M059J (cell line): ENCODE results near the gene PRPF6.

GRCh38 chr20:63863321-63863744 is 1.7 kb upstream of the TPD52L2 start:
- RAMPAGE, long total RNA: no peak

DNA sequence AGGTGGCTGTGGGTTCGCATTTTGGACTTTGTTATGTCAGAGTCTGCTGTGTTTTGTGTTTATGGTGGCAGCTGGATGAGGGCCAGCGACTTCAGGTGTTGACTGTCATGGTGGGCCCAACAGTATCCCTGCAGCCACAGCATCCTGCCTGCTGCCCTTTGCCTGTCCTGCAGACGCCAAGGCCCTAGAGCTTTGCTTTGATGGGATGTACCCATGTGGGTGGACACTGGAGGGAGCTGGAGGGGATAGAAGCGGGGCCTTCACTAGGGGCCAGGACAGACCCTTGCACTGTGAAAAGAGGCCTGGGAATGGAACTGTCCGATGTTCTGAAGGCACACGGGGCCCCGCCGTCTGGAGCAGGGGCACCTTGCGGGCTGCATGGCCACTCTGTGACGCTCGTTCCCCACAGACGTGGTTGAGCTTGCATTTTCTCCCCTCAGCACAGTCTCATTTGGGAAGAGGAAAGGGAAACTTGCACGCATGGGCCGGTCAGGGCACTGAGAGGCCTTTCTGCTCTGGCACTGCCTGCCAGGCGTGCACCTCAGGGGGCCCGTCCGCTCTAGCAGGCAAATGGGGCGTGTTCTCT is 13.1 kb upstream of the DNAJC5 start:
- RAMPAGE, long total RNA: no peak

DNA sequence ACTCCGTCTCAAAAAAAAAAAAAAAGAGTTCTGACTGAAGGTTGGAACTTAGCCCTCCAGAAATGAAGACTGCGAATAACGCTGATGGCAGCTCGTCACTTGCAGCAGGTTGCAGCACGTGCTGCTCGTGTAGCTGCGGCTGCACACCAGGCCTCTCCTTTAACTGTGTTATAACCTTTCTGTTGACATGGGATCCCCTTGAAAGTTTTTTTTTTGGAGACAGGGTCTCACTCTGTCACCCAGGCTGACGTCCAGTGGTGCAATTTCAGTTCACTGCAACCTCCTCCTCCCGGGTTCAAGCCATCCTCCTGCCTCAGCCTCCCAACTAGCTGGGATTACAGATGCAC is 26.6 kb downstream of the DNAJC5 start:
- RAMPAGE, long total RNA: no peak

- RAMPAGE, long total RNA: no peak
These were observed 30.0 kb downstream of the UCKL1 start for GRCh38 chr20:63926085-63926700.

- RAMPAGE, long total RNA: no peak
These were observed 11.8 kb downstream of the UCKL1 start for GRCh38 chr20:63944368-63944936.

DNA sequence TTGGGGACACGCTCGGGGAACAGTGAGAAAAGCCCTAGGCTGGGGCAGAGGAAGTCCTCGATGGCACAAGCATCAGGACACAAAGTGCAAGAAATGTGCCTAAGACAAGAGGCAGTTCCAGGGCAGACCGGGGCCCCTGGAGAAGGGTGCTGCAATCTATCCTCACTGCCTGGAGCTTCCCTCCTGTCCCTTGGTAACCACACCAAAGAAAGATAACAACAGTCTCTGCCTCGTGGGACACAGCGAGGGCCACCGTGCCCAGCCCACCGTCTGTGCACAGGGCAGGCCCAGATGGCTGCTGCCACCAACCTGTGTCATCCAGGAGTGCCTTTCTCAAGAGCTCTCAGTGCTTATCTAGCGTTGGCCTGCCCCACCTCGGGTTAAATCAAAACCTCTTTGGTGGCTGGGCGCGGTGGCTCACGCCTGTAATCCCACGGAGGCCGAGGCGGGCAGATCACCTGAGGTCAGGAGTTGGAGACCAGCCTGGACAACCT is 1.6 kb downstream of the UCKL1 start:
- RAMPAGE, long total RNA: no peak

DNA sequence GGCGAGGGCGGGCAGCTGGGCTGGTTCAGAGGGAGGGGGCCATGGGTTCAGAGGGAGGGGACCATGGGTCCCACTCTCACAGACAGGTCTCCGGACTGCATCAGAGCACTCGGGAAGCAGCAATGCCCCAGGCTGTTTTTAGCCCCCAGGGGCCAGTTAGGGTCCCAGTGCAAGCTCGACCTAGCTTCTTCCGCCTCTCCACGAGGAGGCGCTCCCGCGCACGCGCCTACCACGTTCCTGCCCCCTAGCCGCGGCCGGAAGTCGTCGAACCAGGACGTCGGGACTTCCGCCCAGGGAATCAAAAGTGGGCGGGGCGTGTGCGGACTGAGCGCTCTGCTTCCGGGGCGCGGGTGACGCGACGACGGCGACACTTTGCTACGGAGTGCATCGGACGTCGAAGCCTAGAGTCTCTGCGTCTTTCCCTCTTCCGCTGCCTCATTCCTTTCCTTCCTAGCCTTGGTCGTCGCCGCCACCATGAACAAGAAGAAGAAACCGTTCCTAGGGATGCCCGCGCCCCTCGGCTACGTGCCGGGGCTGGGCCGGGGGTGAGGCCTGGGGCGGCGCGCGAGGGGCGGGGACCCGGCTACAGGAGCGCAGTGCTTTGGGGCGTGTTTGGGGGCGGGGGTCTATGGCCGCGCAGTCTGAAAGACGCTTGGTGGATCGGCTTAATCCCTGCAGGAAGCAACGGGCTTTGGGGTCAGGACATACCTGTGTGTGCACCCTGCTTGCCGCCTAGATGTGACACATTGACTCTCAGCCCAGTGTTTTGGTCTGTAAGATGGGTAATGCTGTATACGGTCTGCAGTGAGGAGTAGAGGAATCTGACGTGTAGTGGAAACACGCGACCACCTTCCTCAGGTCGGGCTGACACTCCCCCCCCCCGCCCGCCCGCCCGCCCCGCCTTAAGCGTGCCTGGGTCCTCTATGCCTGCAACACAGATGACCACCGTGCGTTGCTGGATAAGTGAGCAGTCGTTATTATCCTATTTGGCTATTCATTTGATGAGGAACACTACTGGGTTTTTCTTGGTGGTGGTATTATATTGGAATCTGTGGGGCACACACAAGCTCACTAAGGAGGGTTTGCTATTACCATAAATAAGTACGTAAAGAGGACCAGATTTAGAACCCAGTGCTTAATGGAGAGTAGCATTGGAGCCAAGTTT is at the start of gene PRPF6:
Gene PRPF6, plus strand, starts transcription at position 361 of the 1,165 bp plus-strand sequence.
- RAMPAGE, long total RNA: start-site peak on the plus strand centred at position 377 of the sequence, 56 bp wide, 404 and 361 reads in 2 replicates

DNA sequence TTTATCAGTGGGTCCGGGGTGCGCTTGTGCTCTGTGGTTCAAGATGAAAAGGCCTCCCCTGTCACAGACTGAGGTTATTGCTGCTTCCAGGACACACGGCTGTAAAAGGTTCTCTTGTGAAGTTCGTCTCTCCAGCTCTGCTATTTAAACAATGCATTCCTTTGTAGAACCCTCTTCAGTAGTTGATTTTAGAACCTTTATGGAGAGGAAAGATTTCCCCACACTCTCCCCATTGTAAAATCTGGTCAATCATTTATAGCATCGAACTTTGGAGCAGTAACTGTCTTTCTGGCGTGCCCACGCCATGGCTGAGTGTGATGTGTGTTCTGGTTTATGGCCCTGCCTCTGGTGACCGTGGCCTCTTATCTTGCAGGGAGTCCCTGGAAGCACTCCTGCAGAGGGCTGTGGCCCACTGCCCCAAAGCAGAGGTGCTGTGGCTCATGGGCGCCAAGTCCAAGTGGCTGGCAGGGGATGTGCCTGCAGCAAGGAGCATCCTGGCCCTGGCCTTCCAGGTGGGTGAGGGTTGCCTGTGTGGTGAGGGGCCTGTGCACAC is 11.7 kb upstream of the C20orf204 start:
- RAMPAGE, long total RNA: no peak

GRCh38 chr20:64025728-64026138 is 10.2 kb upstream of the C20orf204 start:
- RAMPAGE, long total RNA: no peak

GRCh38 chr20:64050160-64050377 is 630 bp upstream of the SOX18 start:
- RAMPAGE, long total RNA: no peak

- RAMPAGE, long total RNA: no peak
These were observed 5.3 kb upstream of the TCEA2 start for GRCh38 chr20:64057613-64058243.

DNA sequence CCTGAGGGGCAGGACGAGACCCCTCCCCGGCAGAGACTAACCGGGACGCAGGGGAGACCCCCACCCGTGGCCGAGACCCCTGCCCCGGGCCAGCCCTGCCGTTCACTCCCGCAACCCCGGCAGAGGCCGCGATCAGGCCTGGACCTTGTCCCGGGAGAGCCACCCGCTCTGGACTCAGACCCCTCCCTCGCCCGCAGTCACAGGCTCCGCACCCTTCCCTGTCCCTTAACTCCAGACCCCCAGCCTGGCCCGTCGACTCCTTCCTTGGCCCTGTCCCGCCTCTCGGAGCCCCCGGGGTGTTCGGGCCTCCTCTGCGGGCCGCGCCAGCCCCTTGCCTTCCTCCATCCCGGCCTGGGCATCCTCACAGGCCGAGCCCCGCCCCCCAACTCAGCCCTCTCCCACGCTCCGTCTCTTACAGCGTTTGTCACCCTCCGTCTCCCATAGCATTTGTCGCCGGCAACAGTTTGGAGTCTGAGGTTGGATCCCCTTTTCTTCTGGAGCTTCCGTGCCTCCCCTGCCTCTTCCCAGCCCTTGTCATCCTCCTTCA is 549 bp downstream of the TCEA2 start:
- RAMPAGE, long total RNA: no peak

- RAMPAGE, long total RNA: no peak
These were observed 2.3 kb downstream of the TCEA2 start for GRCh38 chr20:64065063-64065872.

GRCh38 chr20:64080237-64081005 is 539 bp downstream of the OPRL1 start:
- RAMPAGE, long total RNA: no peak

GRCh38 chr20:64101868-64102444 is 5.4 kb downstream of the NPBWR2 start:
- RAMPAGE, long total RNA: no peak